Mononuclear cell (primary cell): ENCODE measurements around a stretch of chr17.

DNA sequence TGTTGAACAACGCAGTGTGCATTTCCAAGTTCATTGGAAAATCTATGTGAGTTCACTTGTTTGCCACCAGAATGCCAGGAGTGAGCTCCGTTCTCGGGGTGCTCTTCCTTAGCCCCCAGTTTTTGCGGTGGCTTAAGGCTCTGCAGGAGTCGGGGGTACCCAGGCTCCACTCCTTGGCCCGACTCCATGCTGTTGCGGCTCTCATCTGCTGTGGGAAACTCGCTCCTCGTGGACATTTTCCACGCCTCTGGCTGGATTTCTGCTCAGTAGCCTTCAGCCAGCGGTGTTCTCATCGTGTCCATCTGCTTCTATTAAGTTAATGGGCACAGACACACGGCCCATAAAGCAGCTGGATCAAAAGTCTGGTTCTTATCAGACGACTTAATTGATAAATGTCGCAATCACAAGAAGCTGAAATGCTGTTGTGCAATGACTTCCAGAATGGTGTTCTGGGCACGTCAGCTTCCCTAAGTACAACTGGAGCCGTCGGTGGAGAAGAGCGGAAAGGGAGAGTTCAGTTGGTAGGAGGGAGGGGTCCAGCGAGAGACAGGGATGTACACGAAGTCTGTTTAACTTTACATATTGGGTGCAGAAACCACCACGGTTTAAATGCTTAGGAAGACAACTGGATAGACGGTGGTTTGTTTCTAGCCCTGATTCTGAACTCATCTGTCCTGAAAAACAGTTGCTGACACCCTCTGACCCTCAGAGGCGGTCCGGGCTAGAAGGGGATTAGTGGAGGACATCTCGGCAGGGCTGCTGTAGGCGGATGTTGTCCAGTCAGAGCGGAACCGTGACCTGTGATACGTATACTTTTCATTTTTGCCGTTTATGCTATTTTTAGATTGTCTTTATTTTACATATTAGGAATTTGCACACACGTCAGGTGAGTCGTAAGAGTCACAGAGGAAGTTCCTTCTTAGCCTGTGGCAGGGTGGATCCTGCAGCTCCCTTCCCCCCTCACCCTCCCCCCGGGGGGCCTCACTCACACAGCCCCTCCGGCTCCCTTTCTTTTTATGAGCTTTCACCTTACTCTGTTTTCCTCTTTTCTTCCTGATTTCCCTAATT lies 211.5 kb upstream of the CHMP6 start:
- RRBS: no CpG with 5 or more reads among the region's 35 CpGs

GRCh38 chr17:80785310-80785861 lies 206.3 kb upstream of the CHMP6 start:
- RRBS: no CpG with 5 or more reads among the region's 12 CpGs

DNA sequence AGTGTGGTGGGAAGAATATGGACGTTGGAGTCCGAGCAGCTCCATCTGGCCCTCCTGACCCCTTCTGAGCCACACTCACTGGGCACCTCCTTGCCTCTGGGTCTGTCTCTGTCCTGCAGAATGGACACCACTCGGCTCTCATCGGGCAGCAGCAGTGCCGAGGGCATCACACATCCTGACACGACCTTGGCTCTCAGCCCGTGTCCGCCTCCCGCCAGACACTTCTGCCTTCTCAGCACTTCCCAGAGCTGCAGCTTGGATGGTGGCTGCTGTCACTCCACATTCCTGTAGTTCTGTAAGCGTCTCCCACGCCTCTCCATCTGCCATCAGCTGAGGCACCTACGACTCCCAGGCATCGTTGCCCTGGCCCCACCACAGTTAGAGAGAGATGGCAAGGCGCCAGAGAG lies 196.0 kb upstream of the CHMP6 start:
- RRBS: no CpG with 5 or more reads among the region's 14 CpGs

GRCh38 chr17:80846520-80846828 lies 145.2 kb upstream of the CHMP6 start:
- RRBS: 72% methylated on average over 3 of the region's 12 CpGs

DNA sequence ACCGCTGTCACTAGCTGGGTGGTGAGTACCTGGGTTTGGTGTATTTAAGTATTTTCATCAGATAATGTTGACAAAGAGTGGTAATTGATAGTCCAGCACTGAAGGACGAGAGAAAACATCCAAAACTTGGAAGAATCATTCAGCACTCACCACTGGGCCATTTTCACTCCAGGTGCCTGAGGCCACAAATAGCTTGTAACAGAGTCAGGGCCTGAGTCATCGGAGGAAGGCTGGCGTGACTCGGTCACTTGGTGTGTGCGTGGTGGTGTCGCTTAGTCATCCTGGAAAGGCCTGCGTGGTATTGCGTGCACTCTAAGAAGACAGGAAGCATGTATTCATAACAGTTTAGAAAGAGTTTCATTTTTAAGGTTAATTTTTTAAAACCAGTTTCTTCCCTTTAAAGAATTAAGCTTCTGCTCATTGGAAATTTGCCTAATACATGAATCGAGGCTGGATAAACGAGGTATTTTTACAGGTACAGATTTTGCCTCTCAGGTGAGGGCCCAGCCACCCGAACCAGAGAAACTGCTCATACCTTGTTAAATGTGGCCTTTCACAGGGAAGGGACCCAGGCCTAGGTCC lies 135.1 kb upstream of the CHMP6 start:
- RRBS: no CpG with 5 or more reads among the region's 12 CpGs

GRCh38 chr17:80876846-80877629 lies 114.6 kb upstream of the CHMP6 start:
- RRBS: no CpG with 5 or more reads among the region's 34 CpGs

DNA sequence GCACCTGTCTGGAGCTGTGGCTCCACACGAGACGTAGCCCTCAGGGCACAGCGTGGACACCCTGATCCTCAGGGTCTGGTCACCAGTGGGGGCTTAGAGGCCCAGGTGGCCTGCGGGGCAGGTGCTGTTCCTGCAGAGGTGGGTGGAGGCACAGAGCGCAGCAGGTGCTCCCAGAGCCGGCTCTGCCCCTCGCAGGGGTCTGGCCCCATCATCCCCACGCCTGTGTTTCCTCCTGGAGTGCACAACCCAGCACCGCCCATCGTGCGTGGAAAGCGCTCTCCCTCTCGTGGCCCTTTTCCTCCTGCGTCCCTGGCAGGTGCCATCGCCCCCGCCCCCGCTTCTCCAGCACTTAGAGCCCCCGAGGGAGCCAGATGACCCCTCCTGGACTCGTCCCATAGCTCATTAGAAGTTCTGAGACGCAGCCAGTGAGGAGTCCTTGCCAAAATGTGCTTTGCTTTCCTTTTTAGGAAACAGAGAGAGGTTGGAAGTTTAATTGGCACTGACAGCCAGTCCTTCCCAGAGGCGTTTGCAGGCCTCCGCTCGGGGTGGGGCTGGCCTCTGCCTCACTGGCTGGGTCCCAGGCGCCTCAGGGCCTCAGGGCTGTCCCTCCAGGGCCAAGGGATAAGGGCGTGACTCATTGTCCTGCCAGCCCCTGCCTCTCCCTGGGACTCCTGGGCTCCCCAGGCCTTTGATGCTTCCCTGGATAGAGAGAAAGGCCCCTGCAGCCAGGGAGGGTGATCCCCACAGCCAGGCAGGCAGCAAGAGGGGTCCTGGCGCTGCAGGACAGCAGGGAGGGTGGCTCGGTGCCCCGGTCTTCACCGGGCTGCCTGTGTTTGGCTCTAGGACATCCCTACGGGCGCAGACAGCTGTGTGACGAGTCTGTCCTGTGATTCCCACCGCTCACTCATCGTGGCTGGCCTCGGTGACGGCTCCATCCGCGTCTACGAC lies 32.1 kb upstream of the CHMP6 start:
- RRBS: no CpG with 5 or more reads among the region's 39 CpGs

GRCh38 chr17:80970007-80970972 lies 21.4 kb upstream of the CHMP6 start:
- RRBS: no CpG with 5 or more reads among the region's 30 CpGs

- RRBS: 2% methylated on average over 21 of the region's 86 CpGs
Measured at GRCh38 chr17:81003946-81004905, 12.6 kb downstream of the CHMP6 start.

- RRBS: no CpG with 5 or more reads among the region's 30 CpGs
Measured at GRCh38 chr17:81056937-81058029, 22.3 kb downstream of the BAIAP2 start.

DNA sequence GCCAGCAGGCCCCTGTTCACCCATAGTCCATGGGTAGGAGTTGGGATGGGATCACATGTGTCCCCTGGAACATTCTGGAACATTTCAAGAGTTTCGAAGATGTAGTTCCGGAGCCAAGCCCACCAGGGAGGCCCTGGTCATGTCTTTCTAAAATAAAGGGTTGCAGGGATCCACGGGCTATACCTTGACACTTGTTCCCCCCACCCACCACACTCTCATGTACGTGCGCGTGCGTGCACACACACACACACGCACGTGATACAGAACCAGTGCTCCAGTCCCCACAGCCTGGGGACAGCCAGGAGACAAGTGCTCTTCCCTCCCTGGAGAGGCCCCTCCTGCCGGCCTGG lies 63.9 kb upstream of the PVALEF start:
- RRBS: no CpG with 5 or more reads among the region's 10 CpGs

DNA sequence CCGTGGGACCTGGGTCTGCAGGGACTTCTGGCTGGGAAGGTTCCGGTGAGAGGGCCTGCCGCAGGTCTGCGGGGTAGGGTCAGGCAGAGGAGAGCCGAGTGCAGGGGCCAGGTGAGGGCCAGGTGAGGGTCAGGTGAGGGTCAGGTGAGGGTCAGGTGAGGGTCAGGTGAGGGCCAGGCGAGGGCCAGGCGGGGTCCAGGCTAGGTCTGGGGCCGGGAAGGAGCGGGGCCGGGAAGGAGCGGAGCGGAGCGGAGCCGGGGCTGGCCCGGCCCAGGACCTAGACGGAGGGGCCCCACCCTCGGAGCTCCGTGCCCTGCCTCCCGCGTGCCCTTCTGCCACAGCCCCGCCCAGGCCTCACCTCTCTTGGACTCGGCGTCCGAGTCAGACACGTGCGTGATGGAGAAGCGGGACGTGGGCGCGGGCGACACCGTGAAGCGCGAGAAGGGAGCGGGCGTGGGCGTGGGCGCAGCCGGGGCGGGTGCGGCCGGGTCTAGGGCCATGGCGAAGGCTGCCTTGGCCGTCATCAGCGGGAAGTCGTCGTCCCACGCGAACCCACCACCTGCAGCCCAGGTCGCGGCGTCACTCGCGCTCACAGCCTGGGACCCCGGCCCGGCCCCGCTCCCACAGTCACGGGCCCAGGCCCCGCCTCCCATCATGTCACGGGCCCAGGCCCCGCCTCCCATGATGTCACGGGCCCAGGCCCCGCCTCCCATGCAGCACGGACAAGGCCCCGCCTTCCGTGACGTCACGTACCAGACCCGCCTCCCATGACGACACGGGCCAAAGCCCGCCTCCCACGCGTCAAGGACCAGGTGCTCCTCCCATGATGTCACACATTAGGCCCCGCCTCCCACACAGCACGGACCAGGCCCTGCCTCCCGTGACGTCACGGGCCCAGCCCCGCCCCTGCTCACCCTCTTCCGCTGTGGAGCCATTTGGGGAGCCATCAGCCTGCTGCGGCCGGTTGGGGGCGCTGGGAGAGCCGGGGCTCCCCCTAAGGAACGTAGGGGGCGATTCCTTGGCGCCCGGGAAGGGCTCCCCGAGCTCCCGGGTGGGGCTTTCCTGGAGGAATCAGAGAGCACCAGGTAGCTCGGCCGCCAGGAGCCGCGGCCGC lies 45.9 kb upstream of the PVALEF start:
- RRBS: 57% methylated on average over 13 of the region's 96 CpGs

DNA sequence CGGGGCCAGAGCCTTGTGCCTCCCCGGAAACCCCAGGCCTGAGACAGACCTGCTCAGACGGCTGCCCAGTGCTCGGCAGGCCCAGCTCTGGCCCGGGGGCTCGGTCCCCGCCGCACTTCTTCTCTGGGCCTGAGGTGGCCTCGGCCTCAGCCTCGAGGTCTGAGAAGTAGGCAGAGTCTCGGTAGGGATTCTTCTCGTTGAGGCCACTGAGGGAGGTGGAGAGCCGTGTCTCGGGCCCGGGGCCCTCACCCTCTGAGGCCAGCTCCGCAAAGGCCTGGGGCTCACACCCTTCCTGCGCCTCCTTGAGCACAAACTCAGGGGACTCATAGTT lies 44.6 kb upstream of the PVALEF start:
- RRBS: 97% methylated on average over 5 of the region's 17 CpGs

GRCh38 chr17:81144347-81144880 lies 20.9 kb upstream of the PVALEF start:
- RRBS: 83% methylated on average over 8 of the region's 19 CpGs

- RRBS: no CpG with 5 or more reads among the region's 15 CpGs
Measured at GRCh38 chr17:81150392-81151141, 14.7 kb upstream of the PVALEF start.

- RRBS: no CpG with 5 or more reads among the region's 13 CpGs
Measured at GRCh38 chr17:81154854-81155190, 10.5 kb upstream of the PVALEF start.

DNA sequence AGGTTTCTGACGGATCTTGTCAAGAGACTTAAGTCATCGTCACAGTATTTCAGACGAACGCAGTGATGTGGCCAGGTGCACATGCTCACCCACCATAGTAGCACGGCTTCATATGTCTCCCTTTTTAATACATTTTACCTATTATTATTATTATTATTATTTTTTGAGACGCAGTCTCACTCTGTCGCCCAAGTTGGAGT lies 10.2 kb upstream of the PVALEF start:
- RRBS: no CpG with 5 or more reads among the region's 7 CpGs

GRCh38 chr17:81246125-81246715 lies 7.1 kb downstream of the NDUFAF8 start:
- RRBS: 97% methylated on average over 3 of the region's 21 CpGs

- RRBS: 100% methylated on average over 2 of the region's 25 CpGs
Measured at GRCh38 chr17:81248440-81249198, 9.5 kb downstream of the NDUFAF8 start.

DNA sequence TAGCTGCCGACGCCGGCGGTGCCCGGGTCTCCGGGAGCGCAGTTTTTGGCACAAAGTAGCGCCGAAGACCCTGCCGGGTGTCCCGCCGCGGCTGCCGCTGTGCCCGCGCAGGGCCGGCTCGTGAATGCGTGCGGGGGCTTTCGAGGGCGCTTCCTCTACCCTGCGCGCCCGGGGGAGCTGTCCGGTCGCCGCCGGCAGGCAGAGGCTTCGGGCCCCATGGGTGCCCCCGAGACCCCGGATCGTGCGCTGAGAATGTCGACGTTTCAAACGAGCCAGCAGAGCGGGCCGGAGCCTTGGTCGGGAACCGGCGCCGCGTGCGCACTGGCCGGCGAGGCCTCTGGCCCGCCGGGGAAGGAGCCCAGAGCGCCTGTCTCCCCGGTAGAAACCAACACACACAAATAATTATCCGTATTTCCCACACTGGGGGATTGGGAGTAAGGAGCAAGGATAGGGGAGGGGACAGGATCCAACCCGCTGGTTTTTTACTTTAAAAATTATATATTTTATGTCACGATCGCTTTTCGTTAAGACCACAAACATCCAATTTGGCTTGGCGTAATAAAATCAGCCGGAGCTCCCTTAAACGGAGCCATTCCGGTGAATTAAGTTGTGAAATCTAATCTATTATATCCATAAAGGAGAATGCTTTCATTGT lies 46.7 kb upstream of the SLC38A10 start:
- RRBS: 8% methylated on average over 34 of the region's 60 CpGs